A172 (cell line): ENCODE results near the genes FFAR3 and GPR42.

GRCh38 chr19:35026670-35026987 lies 3.6 kb upstream of the SCN1B start:
- RAMPAGE, long total RNA, result no peak

- RAMPAGE, long total RNA, result no peak
Observed at GRCh38 chr19:35038757-35039712, 2.5 kb upstream of the HPN start.

DNA sequence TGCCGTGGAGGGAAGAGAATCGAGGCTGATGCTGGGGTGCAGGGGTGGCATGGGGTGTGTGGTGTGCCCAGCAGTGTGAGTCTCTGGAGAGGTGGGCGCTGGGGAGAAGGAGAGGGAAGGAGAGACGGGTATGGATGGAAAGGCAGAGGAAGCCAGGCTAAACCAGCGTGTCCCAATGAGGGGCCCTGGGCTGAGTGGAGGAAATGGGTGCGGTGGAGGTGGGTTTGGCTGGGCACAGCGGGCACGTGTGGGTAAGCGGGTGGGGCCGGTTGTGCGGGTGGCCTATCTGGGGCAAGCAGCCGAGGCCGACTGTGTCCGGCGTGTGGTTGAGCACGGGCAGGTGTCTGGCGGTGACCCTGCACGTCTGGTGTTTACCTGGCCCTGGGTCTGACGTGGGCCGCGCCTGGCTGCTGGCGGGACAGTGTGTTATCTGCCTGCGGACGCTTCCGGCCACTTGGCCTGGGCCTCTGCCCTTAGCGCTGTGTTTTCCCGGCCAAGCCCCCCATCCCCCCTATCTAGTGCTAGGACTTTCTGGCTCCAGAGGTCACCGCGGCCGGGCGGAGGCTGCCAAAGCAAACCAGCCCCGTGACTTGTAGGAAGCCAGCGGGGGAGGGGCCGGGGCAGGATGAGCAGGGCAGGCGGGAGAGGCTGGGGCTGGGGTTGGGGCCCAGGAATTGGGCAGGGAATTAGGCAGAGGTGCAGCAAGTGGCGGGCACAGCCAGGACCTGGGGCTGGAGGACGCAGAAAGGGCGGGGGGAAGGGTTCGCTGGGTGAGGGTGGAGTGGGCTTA lies 687 bp upstream of the HPN start:
- RAMPAGE, long total RNA, result no peak

GRCh38 chr19:35043970-35045335 lies 2.9 kb downstream of the HPN start:
- RAMPAGE, long total RNA, result no peak

DNA sequence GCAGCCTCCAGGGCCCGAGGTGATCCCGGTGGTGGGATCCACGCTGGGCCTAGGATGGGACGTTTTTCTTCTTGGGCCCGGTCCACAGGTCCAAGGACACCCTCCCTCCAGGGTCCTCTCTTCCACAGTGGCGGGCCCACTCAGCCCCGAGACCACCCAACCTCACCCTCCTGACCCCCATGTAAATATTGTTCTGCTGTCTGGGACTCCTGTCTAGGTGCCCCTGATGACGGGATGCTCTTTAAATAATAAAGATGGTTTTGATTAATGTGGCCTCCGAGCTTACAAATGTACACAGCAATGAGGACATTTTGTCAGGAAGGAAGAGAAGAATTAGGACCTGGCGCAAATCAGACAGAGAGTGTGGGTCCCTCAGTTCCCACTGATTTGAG lies 24.8 kb downstream of the HPN start:
- RAMPAGE, long total RNA, result no peak

DNA sequence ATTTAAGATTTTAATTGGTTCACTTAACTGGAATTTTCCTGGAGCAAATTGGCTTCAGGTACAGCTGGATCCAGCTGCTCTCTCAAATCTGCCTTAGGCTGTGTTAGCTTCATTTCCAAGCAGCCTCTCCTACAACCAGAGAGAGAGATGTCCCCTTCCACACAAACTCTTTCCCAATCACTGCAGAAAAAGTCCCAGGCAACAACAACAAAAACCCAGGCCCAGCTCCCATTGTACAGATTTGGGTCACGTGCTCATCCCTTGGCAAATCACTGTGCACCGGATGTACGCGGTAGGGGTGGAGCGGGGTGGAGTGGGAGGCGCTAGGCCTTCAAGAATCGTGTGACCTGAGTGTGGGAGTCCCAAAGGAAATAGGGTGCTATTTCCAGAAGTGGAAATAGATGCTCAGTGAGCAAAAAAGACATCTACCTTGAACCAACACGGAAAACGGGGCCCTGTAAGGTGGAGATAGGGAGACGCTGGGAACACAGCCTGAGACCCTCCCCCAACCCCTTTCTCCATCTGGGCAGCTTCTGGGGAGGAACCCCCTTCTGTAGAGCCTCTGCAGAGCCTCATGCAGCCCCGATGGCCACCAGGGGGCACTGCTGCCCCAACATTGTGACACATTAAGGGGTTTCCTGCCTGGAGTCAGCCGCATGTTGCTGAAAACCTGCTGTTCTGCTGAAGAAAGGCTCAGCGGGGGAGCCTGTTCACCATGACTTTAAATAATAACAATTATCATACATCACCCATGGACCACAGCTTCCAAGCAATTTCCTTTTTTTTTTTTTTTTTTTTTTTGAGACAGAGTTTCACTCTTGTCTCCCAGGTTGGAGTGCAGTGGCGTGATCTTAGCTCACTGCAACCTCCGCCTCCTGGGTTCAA lies 25.4 kb downstream of the HPN start:
- RAMPAGE, long total RNA, result no peak

DNA sequence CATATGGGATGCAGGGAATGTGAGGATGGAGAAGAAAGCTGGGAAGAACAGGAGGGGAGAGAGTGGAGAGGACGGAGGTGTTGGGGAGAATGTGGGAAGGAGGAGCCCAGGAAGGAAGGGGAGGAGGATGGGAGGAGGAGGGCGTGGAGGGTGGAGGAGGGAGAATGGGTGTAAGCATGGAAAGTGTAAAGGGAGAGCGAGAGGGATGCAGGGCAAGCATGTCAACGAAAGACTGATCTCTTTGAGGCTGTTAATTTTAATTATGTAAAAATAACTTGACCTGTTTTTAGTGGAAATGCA lies 2.0 kb upstream of the FXYD5 start:
- RAMPAGE, long total RNA, result no peak

GRCh38 chr19:35157891-35158572 lies 3.5 kb downstream of the FXYD5 start:
- RAMPAGE, long total RNA, result no peak

DNA sequence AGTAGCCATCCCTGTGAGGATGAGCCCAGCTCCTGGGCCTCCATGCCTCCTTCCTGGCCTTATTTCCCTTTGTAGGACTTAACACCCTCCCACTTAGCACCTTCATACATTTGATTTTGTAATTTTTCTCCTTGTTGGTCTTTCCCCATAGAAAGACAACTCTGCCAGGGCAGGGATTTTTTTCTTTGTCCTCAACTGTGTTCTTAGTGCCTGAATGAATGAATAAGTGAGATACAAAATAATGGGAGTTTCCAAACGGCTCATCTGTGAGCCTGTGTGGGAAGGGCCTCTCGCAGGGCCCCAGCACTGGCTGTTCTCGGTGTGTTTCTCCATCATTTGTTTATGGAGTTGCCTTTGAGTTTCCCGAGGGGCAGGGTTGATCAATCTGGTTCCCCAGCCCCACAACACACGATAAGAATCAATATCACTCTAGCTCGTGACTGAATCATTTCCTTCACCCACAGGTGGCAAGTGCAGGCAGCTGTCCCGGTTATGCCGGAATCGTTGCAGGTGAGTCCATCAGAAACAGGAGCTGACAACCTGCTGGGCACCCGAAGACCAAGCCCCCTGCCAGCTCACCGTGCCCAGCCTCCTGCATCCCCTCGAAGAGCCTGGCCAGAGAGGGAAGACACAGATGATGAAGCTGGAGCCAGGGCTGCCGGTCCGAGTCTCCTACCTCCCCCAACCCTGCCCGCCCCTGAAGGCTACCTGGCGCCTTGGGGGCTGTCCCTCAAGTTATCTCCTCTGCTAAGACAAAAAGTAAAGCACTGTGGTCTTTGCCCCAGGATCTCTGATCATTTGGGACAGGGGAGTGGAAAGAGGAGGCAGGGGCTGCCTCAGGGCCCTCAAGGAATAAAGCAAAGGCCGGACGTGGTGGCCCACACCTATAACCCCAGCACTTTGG lies 14.8 kb downstream of the FXYD5 start:
- RAMPAGE, long total RNA, result no peak

- RAMPAGE, long total RNA, result no peak
Observed at GRCh38 chr19:35257198-35257697, 8.4 kb downstream of the LSR start.

DNA sequence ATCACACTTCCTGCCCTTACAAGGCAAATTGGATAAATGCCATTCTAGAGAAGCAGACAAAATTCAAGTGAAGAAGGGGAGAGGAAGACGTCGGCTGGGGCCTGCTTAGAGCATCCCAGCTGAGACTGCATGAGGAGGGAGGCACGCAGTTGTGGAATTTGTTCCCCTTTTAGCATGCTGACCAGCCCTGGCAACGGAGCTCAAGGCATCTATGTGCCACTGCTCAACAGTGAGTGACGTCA lies at the start of gene FFAR3:
Gene FFAR3 (plus strand): TSS at position 164 of the 242 bp plus-strand sequence.
- RAMPAGE, long total RNA, result no peak

DNA sequence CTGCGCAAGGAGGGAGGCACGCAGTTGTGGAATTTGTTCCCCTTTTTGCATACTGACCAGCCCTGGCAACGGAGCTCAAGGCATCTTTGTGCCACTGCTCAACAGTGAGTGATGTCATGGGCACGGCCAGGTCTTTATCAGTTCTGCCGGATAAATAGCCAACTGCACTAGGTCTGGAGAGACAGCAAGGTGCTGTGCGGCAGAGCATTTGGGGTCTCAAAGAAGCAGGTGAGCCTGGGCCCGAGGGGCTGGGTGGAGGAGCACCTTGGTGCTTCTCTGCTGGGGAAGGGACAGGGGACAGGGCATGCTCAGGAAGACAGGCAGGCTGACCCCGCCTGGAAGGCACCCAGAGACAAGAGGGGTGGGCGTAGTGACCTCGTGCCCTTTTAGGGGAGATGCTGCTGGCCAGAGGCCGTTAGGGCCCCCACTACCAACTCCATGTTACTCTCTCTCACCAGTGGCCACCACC lies at the start of gene GPR42:
Gene GPR42 (plus strand): TSS at position 178 of the 469 bp plus-strand sequence.
- RAMPAGE, long total RNA, result no peak

GRCh38 chr19:35550041-35550951 lies 4.9 kb downstream of the TMEM147 start:
- RAMPAGE, long total RNA, result no peak

- RAMPAGE, long total RNA, result no peak
Observed at GRCh38 chr19:35716409-35717376, 1.1 kb upstream of the KMT2B start.

- RAMPAGE, long total RNA, result no peak
Observed at GRCh38 chr19:35722413-35723341, 4.9 kb downstream of the KMT2B start.

DNA sequence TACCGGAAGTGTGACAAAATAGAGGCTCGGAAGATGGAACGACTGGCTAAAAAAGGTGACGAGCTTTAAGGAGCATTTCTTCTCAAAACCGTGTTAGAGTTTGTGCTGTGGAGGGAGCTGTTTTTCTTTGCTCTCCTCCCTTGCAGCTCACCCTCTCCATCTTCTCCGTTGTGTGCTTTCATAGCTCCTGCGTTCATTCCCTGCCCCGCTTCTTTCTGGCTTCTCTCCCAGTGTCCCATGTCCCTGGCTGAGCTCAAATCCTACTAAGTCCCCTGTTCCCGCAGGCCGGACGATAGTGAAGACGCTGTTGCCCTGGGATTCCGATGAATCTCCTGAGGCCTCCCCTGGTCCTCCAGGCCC lies 5.6 kb downstream of the KMT2B start:
- RAMPAGE, long total RNA, result no peak

GRCh38 chr19:35750152-35750848 lies 1.9 kb downstream of the LIN37 start:
- RAMPAGE, long total RNA, result no peak

DNA sequence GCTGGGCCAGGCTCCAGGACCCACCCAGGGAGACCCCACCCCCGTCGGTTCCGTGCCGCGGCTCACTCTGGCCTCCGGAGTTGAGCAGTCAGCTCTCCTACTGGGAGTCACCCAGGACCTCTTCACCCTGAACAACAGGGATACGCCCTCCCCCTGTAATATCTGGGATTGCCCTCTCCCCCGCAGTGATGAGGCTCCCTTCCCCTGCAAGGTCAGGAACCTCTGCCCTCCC lies 983 bp downstream of the HSPB6 start:
- RAMPAGE, long total RNA, result no peak

GRCh38 chr19:35784274-35785526 lies 9.3 kb downstream of the ARHGAP33 start:
- RAMPAGE, long total RNA, result no peak

GRCh38 chr19:35869086-35869682 lies 810 bp downstream of the APLP1 start:
- RAMPAGE, long total RNA, result no peak